SK-N-MC (cell line): Measurements from ENCODE around the gene ZSWIM5.

- RRBS, result no CpG with 5 or more reads among the region's 8 CpGs
Observed at GRCh38 chr1:44289369-44290018, 65.6 kb downstream of the ERI3 start.

DNA sequence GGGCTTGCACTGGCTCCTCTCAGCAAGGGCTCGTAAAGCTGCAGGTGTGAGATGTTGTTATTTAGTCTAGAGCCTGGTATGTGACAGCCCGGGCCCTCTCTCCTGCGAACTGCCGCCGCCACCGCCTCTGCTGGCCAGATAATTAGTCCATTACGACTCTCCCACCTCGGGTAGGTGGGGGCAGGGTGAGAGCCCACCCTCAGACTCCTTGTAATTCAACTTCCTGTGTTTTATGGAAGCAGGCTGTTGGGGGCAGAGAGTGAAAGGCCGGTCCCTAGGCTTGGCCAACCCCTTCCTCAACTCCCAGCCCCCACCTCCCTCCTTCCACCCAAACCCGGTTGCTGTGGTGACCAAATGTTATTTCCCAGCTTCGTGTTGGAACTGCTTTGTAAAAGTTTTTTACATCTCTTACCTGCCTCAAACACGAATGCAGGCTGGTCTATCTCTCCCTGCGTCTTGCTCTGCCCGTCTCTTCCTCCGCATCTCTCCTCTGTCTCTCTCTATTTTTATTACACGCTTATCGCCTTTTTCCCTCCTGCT, 119.2 kb downstream of the RNF220 start:
- RRBS, result 19% methylated on average over 2 of the region's 17 CpGs

DNA sequence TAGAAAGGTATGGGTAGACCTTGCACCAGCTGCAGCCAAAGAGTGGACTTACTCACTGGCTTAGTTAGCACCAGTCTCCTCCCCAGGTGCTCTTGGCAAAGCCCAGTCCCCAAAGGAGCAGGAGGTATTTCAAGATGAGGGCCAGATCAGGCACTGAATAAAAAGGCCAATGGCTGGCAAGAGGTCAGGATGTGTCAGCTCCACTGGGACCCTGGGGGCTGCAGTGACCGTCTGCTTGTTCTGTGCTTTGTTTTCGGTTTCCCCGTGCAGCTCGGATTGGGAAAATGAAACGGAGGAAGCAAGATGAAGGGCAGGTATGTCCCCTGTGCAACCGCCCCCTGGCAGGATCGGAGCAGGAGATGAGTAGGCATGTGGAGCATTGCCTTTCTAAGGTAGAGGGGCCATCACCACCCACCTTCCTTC, 39.0 kb downstream of the TMEM53 start:
- RRBS, result no CpG with 5 or more reads among the region's 7 CpGs

DNA sequence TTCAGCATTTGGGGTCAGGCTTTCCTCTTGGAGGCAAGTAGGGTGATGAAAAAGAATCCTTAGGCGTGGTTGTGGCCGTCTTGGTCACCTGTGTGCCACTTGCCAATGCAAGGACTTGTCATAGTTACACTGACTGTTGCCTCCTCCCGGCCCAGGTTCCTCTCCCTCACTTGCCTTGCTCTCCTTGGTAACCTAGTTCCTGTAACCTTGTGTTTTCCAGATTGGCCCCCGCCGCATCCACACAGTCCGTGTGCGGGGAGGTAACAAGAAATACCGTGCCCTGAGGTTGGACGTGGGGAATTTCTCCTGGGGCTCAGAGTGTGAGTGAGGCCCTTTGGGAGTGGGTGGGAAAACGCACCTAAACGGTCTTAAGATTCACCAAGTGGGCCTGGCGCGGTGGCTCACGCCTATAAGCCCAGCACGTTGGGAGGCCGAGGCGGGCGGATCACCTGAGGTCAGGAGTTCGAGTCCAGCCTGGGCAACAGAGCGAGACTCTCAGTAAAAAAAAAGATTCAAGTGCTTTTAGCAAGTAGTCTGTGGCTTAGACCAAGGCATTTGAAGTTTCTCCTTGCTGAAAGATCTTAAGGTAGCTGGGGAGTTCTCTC, 1.2 kb downstream of the RPS8 start:
- RRBS, result no CpG with 5 or more reads among the region's 20 CpGs

DNA sequence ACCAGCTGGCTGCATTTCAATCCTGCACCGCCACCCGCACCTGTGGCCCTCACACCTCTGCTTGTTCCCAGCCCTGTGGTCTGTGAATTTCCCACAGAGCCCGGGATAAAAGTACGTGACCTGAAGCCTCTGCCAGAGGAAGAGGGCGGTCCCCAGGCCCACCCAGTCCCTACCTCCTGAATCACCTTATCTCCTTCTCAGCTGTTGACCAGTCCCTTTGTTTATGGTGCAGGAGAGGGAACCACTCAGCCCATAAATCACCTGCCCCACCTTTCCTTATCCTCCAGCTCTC, 3.4 kb upstream of the BEST4 start:
- RRBS, result no CpG with 5 or more reads among the region's 5 CpGs

DNA sequence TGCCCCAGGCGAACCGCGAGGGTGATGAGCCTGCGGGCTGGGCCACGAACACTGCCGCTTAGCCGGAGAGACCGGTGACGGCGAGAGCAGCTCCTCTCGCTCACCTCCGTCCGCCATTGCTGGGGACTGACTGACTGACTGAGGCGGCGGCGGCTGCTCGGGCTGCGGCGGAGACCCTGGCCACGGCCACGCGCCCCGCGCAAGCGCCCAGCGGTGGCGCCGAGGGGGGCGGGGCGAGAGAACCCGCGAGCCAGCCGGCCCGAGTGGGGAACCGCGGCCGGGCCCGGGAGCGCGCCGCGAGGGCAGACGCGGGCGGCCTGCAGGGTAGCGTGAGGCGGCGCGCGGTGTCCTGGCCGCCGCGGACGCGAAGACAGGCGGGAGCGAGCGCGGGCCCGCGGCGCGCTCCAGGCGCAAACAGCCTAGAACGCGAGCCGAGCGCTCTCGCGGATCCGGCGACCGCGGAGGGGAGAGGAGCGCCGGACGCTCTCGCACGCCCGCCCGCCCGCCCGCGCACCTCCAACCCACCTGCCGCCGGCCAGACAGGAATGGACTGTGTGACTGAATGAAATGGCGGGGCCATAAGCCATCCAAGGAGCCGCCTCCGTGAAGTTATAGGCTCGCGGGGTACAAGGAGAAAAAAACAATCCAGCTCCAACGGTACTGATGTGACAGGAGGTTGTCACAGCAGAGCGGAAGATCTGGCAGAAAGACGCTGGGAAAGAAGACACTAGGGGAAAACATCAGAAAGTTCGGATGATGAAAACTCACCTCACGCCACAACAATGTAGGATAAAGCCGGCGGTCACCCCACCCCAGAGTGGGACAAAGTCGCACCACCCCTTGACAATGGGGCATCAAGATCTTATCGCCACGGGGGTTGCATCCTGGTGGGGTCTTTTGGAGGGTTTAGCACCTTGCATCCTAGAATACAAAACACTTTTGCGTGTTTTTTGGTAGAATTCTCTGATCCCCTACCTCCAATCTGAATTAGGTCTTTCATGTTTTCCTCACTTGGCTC, at the start of gene ZSWIM5:
Gene ZSWIM5, minus strand, starts transcription at position 372 of the 1,018 bp plus-strand sequence.
- RRBS, result 2% methylated on average over 16 of the region's 102 CpGs

- RRBS, result no CpG with 5 or more reads among the region's 5 CpGs
Observed at GRCh38 chr1:45343869-45344715, 4.1 kb downstream of the TOE1 start.

DNA sequence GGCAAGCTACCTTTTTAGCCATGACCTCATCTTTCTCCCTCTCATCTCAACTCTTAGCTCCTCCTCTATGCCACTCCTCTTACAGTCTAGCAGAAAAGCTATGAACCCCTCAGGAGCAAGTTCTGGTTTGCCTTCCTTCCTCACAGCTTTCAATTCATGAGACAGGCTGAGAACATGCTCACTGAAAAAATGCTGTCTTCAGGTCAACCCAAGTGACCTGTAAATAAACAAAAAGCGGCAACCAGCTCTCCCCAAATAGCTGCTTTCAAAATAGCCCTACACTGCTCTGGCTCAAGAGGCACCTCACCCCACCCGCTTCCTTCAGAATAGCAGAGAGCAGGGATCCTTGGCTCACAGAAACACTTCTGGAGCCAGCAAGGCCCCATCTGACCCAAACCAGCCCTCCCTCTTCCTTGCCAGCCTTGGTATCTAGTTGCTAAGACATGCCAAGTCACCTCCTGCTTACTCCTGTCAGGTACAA, 8.8 kb downstream of the TOE1 start:
- RRBS, result no CpG with 5 or more reads among the region's 2 CpGs

- RRBS, result no CpG with 5 or more reads among the region's 22 CpGs
Observed at GRCh38 chr1:45489981-45490615, 865 bp downstream of the TESK2 start.

DNA sequence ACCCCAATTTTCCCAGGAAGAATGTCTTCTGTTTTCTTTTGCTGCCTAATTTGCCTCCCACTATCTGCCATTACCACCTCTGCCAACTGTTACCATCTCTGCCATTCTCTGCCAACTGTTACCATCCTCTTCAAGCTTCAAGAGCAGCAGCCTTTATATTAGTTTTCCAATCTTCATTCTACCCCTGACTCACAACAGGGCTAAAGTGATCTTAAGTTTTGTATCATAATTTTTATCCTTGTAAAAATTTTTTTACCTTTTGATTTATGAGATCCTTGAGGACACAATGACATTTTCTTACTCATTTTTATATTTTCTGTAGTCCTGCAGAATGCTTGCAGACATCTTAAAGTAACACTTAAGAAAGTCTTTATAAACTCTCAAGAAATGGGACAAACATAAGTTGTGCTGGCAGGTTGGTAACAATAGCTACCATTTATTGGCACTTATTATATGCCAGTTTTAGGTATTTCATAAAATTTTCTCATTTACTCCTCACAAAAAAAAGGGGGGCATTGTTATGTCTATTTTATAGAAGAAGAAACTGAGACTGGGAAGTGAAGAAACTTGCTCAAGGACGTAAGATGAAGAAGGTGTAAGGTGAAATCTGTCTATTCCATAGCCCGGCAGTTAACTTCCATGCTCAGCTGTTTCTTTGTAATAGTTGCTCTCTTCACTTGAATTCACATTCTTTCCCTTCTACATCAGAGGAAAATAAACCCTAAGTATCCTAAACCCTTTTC, 13.7 kb upstream of the CCDC17 start:
- RRBS, result no CpG with 5 or more reads among the region's 2 CpGs

- RRBS, result no CpG with 5 or more reads among the region's 3 CpGs
Observed at GRCh38 chr1:45969525-45970366, 162.7 kb downstream of the PIK3R3 start.

- RRBS, result no CpG with 5 or more reads among the region's 4 CpGs
Observed at GRCh38 chr1:45972432-45973033, 159.9 kb downstream of the PIK3R3 start.

- RRBS, result no CpG with 5 or more reads among the region's 2 CpGs
Observed at GRCh38 chr1:45973034-45973391, 159.4 kb downstream of the PIK3R3 start.

DNA sequence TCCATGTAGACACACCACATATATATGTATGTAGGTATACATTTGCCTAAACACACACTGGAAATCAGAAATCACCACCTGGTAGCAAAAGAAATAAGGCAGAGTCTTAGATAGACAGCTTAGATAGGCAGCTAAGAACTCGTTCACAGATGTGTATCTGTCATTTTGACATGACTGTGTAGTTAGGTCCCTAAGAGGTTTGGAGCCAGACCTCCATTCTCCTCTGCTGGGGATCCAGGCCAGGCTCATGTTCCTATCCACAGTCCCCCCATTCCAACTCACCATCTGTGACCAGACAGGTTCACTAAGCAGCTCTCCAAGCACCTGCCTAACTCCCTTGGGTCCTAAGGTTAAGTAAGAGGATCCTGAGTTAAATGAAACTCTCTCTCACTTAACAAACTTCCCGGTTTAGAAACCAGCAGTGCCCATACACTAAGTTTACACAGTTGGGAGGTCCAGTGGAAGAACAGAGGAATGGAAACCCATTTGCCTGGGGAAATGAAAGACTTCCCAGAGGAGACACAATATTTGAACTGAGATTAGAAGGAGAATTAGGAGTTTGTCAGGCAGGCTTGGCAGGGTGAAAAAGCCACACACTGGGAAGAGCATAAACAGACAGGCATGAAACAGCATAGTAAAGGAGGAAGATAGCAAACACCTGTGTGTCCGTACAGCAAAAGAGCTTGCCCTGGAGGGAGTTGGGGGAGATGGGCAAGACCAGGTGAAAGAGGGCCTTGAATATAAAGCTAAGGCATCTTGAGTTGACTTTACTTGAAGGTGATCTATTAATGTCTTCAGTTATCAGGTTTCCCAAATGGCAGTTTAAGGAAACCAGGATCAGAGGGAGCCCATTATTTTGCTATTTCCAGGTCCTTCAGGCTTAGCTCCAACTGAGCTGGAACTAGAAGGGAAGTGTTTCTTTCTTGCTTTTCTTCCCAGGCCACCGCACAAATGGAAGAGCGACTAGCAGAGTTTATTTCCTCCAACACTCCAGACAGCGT, 122.3 kb downstream of the PIK3R3 start:
- RRBS, result no CpG with 5 or more reads among the region's 6 CpGs

DNA sequence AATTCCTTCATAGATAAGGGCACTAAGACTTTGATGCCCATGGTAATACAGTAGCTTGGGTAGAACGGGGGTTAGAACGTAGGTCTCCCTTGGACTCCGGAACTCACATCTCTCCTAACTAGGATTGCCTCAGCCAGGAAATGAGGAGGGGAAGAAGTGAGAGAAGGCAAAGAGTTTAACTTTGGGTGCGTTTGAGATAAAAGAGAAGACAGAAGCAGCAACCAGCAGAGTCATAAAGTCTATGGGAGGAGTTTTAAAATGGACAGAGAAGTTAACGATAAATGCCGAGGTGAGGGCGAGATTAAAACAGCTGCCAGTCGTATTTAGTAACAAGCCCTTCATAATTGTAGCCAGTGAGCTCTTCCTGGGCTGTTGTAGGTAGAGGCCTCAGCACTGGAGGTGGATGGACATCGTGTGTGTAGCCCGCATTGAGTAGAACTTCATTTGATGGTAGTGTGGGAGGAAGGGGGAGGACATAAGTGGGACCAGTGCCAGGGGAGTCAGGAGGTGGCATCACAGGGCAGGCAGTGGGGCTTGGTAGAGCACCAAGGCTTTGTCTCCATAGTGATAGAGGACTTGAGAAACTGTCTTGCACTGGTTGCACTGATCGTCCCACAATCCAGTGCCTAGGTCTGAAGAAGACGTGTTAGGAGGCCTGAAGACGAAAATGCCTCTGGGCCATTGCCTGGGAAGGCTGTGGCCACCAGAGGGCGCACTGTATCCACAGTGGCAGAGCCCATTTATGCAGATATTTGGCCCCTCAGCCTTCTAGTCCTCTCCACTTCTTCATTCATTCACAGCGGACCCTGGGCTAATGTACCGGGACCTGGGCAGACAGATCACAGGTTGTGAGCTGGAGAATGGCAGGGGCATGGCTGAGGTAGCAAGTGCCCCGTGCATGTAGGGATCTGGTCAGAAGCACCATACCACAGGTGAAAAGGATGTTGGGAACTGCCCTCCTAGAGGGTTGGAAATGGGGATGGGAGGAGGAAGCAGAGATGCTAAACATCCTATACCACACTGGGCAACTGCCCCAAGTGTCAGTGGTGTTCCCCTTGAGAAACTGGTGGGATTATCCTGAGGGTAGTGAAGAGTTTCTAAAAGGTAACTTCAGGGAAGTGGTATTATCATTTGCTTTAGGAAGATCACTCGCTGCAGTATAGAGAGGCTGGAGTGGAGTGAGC, 95.5 kb downstream of the PIK3R3 start:
- RRBS, result no CpG with 5 or more reads among the region's 18 CpGs

DNA sequence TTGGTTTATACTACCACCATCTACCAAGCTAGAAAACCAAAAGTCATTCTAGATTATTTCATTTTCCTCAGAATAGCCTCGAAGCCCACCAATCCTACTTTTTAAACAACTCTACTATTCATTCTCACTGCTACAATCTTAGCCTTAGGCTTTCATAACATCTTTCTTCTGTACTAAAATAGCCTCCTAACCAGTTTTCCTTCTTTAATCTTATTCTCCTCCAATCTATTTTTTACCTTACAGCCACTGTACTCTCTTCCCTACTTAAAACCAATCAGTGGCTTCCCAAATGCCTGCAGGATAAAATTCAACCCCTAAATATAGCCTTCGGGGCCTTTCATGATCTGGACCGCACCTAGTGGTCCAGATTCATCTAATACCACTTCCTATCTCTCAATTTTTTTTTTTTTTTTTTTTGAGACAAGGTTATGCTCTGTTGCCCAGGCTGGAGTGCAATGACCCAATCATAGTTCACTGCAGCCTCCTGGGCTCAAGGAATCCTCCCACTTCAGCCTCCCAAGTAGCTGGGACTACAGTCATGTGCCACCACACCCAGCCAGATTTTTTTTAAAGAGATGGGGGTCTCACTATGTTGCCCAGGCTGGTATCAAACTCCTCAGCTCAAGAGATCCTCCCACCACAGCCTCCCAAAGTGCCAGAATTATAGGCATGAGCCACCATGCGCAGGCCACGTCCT, 19.4 kb downstream of the PIK3R3 start:
- RRBS, result no CpG with 5 or more reads among the region's 5 CpGs

DNA sequence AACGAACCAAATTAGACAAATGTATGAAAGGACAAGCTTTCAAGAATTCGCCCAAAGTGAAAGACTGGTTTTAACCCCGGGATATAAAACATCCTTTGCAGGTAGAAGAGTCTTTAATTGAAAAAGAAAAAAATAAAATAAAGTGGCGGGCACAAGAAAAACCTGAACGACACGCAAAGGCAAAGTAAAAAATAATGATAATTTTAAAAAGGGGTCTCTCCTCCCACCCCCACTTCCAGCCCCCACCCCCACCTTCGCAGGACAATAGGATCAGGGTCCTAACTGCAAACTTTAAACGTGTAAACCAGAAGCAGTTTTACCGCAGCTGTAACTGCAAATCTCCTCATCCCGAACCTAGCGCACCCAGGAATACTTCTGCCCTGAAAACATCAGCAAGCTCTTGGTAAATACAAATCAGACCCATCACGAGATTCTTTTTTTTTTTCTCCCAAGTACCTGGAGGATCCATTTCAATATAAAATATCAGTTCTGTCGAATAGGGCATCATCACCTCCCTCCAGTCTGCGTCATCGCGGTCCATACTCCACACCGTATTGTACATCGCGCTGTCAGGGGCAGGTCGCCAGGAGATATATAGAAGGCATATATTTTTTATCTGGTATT, 926 bp downstream of the PIK3R3 start:
- RRBS, result 2% methylated on average over 3 of the region's 20 CpGs

DNA sequence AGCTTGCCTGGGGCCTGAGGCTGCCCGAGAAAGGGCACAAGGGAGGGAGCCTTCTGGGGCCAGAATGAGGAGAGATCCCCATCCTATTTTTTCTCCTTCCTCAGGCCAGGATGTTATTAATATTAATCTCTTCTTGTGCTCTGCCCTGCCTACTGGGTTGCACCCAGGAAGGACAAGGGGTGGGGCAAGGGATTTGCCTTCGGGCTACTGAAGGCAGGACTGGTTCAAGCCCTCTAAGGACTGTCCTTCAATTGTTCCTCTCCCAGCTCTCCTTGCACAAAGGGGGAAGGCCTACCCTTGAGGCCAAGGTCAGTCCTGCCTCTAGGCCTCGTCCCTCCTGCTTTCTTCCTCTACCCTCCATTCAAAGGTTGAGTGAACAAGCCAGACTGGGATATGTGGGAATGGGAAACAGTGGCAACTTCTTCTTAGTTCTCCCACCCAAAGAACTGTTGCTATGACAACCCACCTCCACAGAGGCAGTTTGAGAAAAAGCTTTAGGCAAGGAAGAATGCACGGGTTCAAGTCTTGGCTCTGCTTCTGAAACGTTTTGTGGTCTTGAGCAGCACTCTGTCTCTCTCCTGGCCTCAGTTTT, 2.6 kb downstream of the LURAP1 start:
- RRBS, result no CpG with 5 or more reads among the region's 5 CpGs

GRCh38 chr1:46218540-46219232, 15.6 kb downstream of the LURAP1 start:
- RRBS, result no CpG with 5 or more reads among the region's 10 CpGs